SUDHL5 (cell line): ENCODE results near the gene AFAP1L2.

- PRO-cap: no peak
Observed at GRCh38 chr10:112266032-112266313, 17.2 kb upstream of the TECTB start.

- PRO-cap: no peak
Observed at GRCh38 chr10:112296979-112297548, 13.9 kb downstream of the TECTB start.

DNA sequence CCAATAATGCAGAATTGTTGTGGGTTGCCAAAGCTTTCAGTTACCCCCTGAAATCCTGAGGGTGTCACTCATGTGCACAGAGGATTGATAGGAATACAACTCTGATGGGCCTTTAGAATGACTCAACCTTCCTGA lies 839 bp downstream of the ACSL5 start:
- PRO-cap: no peak

DNA sequence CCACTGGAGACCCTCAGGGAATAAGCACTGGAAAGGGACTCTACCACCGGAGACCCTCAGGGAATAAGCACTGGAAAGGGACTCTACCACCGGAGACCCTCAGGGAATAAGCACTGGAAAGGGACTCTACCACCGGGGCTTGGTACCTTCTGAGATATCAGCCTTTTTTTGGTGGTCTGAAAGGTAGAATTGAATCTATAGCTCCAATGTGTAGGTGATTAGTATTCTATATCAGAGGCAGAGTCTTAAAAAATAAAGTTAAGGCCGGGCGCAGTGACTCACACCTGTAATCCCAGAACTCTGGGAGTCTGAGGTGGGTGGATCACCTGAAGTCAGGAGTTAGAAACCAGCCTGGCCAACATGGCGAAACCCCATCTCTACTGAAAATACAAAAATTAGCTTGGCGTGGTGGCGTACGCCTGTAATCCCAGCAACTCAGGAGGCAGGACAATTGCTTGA lies 3.1 kb downstream of the ACSL5 start:
- PRO-cap: no peak

GRCh38 chr10:112429583-112430210 lies 17.0 kb downstream of the ZDHHC6 start:
- PRO-cap: no peak

GRCh38 chr10:112782156-112782974 lies 167.7 kb upstream of the TCF7L2 start:
- PRO-cap: no peak

DNA sequence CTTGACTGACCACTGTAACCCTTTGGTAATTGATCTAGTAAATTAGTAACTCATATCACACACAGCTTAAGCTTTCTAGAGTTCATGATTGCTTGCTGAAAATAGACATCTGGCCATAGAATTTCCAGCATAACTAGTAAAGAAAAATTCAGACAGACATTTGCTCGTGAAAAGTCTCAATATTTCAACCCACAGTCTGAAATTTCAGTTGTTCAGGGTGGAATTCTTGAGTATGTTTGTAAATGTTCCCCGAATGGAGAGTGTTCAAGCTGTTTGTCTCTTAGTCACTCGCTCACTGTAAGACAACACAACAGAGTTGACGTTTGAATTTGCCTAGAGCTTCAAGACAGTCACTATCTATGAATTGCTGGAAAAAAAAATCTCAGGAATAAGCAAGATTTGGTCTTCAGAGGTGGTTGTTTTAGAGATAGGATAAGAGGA lies 34.0 kb upstream of the TCF7L2 start:
- PRO-cap: no peak

DNA sequence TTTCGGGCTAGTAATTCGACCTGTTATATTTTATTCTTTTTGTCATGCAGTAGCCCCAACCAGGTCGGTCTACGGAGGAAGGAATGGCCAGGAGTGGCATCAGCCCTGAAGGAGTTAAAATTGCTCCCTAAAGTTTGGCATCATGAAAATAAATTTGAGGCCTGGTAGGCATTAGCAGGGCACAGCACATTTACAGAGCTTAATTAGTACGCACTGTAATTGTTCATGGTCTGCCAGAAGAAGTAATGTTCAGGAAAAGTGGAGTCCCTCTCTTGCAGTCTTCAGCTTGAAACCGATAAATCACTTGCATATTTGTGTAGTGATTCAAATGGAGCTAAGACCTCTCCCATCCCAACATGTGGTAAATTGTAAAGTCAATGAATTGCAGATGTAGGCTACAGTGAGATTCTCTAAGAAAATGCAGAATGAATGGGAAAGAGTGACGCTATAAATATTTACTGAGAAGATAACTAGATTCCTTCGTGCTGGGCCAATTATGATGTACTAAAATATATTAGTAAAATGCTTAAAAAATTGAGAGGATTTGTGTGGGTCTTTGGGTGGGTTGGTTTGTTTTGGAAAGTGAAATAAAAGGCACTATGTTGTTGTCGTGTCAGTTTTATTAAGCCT lies 8.2 kb downstream of the TCF7L2 start:
- PRO-cap: no peak

GRCh38 chr10:113020483-113021222 lies 70.6 kb downstream of the TCF7L2 start:
- PRO-cap: no peak

GRCh38 chr10:113063101-113064037 lies 113.3 kb downstream of the TCF7L2 start:
- PRO-cap: no peak

- PRO-cap: no peak
Observed at GRCh38 chr10:113096360-113096925, 146.4 kb downstream of the TCF7L2 start.

- PRO-cap: no peak
Observed at GRCh38 chr10:113446633-113447292, 106.1 kb upstream of the HABP2 start.

DNA sequence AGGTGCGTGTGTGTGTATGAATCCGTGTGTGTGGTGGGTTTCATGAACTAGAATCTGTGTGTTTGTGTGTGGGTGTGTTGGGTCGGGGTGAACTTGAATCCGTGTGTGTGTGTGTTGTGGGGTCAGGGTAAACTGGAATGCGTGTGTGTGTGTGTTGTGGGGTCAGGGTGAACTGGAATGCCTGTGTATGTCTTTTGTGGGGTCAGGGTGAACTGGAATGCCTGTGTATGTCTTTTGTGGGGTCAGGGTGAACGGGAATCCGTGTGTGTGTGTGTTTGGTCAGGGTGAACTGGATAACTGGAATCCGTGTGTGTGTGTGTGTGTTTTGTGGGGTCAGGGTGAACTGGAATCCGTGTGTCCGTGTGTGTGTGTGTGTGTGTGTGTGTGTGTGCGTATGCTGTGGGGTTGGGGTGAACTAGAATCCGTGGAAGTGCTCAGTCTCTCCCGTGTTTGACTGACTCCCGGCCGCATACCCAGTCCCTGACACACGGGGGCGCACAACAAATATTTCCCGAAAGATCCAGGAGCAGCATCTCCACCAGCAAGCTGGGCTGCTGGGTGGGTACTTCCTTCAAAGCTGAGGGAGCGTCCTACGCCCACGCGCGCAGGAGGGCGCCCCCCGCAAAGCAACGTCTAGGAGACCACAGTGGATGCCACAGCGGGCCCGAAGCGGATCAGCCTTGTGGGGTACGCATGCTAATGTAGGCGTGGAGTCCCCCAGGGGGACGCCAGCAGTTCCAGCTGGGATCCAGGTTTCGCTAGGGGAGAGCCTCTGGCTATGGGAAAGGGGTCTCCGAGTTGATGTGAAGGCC lies 843 bp upstream of the CASP7 start:
- PRO-cap: no peak

GRCh38 chr10:113860560-113861279 lies 6.3 kb downstream of the NHLRC2 start:
- PRO-cap: no peak

DNA sequence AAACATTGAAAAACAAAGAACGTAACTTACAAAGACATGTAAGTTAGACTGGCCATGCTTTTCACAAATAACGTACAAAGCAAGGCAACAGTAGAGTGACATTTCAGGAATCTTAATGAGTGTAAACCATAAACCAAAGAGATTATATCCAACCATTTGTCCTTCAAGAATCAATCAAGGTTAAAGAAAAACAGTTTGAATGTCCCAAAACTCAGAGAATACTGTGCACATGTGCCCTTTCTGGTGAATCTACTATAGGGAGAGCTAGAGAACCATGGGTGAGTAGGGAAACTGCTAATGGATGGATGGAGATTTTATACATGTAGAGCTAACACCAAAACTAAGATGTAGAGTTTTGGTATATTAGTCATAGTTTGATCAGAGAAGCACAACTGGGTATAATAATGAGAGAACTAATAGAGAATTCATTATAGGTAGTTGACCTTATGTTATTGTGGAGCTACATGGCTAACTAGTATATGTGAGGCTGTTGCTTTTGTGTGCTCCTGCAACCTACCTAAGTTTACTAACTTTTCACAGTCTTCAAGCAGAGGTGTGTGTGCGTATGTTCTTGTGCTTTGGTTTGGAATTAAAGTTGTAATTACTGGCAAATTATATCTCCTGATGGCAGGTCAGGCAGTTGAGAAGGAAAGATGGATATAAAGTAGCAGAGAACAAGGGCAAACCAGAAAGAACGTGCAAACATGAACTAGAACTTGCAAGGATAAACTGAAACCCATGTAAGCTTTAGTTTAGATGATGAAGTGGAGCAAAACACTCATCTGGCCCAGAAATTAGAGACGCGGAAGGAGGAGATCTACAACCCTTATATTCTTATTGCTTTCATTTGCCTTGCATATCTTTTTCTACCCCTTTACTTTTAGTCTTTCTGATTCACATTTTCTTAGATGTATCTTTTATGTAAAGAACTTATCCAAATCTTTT lies 18.8 kb downstream of the NHLRC2 start:
- PRO-cap: no peak

GRCh38 chr10:114048296-114049136 lies 4.8 kb downstream of the ADRB1 start:
- PRO-cap: no peak

DNA sequence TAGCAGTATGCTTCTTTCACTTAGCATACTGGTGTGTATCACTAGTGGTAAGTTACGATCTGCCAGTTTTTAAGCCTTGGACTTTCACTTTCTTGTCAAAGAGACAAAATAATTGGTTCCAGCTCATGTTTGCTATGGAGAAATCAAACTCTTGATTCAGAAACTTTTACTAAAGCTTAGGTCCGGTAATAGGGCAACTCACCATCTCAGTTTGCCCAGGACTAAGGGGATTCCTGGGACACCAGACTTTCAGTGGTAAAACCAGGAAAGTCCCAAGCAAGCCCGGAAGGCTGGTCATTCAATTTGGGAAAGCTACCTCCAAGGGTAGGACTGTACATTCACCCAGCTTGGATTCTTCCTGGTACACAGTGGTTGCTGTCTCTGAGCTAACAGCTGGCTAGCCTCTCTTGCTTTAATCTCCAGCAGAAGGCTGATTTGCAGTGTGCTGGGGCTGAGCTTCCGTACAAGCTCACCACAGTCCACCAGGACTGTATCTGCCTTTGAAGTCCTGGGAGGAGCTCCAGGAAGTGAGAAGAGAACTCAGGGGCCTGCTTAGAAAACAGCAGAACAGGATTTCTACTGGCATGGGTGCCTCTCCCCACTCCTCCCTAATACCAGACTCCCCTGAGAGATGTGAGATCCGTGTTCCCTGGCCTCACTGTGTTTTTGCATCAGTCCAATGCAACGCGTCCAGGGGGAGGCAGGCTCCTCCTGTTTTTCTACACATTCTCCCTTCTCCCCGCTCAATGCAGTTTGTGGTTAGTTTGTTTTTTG lies 6.7 kb downstream of the AFAP1L2 start:
- PRO-cap: no peak

DNA sequence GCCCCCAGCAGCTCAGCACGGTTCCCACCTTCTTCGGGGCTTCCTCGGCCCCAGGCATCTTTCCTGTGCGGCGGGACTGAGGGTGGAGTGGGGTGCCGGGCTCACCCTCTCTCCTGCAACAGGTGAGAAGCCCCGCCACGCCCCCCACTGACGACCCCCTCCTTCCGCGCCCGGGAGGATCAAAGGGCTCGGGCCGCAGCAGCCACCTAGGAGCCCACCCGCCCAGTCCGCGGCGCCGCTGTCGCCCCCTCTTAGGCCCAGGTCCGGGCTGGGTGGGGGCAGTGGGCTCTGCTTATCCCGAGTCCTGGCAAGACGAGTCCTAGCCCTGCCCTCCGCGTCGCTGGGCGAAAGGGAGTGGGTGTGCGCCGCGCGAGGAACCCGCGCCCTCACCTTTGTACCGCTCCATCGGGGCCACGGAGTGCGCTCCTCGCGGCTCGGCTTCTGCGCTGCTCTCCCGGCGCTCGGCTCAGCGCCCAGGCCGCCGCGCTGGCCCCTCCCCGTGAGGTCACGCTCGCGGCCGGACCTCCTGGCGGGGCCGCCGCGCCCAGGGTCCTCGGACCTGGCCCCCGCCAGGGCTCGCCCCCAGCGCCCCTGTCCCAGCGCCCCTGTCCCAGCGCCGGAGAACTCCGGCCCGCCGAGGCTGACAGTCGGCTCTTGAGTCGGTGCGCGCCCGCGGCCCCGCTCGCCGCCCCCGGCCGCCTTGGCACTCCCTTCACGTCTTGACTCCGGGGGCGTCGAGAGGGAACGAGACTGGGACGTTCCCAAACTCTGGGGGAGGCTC lies at the start of gene AFAP1L2:
TSS of gene AFAP1L2 (minus strand) at position 453 of the 781 bp plus-strand sequence.
- PRO-cap: no peak

DNA sequence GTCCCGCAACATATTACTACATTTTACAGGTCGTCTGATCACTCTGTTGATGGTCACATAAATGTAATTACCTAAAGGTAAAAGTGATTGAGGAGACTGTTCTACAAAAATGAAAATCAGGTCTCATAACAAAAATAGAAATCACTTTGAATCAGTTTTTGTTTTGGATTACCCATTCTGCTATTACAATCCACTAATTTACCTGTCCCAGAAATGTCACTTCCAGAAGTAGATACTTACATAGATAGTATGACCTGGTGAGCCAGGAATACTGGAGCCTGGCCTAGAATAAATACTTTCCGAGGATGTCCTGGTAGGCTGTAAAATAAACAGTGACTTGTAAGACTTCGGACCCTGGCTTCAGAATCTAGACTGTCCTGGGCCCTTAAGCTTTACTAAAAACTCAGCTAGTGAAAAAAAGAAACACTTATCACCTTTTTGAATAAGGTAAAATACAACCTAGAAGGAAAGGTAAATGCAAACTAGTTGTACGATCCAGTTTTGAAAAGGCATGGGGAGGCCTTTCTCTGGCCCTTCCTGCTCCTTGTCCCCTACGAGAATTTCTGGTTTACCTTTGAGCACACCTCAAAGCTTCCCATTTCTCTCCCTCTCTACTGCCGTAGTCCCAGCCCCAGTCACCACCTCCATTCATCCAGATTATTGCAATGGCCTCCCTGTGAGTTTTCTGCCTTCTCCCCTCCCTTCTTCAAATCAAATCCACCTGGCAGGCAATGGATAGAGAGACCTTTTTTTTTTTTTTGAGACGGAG lies 69.5 kb upstream of the AFAP1L2 start:
- PRO-cap: no peak

GRCh38 chr10:114485559-114485829 lies 81.2 kb upstream of the AFAP1L2 start:
- PRO-cap: no peak